Cerebral cortex (tissue), 2 donors: ENCODE measurements around the genes ATP5MC2, HOXC9, NFE2 and ZNF385A.

DNA sequence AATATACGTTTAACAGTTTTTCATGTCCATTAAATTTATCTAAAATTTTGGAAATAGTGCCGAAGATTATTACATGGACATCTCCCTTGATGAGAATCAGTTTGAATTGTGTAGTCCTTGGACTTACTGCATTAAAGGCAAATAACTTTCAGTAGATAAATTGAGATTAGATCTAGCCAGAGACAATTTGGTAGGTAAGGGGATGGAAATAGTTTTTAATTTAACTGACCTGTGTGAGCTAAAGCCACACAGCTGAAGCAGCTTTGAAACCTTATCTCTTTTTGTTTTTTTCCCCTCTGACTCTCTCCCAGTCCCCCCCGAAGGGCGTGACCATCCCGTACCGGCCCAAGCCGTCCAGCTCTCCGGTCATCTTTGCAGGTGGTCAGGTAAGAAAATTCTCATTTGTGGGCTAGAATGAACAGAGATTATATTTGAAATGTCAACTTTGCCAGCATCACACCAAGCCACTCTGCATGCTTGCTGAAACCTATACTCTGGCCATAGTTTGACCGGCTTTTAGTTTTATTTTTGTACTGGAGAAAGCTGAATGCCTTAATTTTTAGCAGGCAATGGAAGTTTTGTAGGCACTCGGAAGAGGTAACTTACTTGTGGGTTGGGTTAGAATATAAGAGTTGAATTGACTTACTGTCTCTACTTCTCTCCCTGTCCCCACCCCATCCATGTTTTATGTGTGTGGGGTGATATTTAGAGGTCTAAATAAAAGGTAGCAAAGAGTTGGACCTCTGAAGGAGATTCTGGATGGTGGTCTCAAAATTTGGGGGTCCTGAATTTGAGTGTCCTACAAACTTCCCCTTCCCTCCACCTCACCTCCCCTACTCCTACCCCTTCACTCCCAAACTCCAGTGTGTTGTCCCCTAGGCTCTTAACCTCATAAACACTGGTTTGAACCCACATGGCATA is 10.5 kb downstream of the PCBP2 start:
- PRO-cap, 2 experiments = no peak in any of the 2 experiments

DNA sequence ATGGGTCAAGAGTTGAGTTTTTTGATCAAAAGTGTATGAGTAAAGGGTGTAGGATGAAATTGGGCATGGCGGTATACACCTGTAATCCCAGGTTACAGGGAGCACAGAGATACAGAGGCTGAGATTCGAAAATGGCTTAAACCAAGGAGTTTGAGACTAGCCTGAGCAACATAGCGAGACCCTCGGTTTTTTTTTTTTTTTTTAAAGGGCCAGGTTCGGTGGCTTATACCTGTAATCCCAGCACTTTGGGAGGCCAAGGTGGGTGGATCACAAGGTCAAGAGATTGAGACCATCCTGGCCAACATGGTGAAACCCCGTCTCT is 19.1 kb downstream of the PCBP2 start:
- PRO-cap, 2 experiments = no peak in any of the 2 experiments

DNA sequence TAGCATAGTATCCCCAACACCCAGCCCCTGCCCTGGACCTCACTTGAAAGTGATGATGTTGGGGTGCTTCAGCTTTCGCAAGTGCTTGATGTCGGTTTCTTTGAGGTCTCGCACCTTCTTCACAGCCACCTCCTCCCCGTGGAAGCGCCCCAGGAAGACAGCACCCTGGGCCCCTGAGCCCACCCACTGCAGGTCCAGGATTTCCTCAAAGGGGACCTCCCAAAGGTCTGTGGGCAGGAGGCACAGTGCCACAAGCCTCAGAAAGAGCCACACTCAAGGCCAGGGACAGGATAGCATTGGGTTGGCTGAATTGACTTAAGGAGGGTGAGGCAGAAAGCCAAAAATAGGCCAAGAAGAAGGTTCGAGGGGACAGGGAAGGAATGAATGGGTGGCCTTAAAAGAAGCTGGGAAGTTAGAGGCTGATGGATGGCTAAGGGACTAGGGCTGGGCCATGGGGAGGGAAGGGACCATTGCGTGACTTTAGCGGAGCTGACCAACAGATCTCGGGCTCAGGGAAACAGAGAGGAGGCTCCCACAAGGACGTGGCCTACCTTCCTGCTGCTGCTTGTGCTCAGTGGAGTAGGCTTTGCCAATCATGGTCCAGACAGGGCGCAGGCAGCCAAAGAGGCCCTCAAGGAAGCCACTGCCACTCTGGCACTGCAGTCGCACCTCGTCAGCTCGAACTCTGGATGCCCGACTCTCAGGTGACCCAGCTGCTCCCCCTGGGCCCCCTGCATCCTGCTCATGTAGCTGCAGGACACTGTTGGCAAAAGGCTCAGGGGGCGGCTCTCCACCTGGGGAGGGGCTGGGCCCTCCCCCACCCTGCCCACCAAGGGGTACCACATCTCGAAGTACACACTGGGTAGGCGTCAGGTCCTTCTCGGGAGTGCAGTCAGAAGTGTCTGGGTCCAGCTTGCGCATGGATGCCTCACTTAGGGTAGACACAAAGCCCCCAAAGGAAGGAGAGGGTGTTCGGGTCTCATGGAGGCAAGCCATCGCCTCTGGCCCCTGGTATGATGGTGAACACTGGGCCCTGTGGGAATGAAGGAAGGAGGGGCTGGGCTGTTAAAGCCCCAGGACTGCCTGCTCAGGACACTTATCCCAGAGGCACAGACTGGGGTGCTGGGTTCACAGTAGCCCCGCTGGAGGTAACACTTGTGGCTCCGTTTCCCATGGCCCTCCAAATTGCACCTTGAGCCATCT is 12.5 kb downstream of the MAP3K12 start:
- PRO-cap, 2 experiments = no peak in any of the 2 experiments

DNA sequence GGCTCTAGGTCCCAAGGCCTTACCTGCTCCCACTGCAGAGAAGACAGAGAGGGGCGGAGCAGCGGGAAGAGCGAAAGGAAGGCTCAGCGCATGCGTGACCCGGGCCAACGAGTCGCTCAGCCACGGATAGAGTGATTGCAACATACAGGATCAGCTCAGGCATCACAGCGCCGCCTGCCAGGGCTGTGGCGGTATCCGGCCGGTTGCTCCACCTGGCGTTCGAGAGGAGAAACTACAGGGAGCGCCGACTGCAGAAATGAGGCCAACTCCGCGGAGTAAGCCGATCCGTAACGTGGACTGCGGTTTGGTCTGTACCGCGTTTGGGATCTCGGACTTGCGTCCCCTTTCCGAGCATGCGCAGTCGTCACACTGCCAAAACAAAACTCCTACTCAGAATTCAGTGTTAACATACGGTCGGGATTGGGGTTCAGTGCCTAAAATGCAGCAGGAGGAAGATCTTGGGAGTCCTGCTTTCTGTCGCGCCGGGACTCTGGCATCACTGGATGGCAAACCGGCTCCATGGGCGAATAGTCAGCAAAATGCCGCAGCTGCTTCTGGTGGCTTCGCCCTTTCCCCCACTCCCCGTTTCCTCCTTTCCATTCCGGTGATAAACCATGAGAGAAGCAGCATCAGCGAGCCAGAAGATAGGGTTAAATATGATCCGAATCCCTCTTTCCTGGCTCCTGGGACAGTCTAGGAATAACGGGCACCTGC is at the start of gene ATP5MC2:
ATP5MC2 (minus strand) TSS at position 54 of the 714 bp plus-strand sequence.
- PRO-cap, 2 experiments = peak in 1 of 2 experiments; most common plus-strand start position 143 of the sequence (in 1); most common minus-strand start position 34 of the sequence (in 1)

DNA sequence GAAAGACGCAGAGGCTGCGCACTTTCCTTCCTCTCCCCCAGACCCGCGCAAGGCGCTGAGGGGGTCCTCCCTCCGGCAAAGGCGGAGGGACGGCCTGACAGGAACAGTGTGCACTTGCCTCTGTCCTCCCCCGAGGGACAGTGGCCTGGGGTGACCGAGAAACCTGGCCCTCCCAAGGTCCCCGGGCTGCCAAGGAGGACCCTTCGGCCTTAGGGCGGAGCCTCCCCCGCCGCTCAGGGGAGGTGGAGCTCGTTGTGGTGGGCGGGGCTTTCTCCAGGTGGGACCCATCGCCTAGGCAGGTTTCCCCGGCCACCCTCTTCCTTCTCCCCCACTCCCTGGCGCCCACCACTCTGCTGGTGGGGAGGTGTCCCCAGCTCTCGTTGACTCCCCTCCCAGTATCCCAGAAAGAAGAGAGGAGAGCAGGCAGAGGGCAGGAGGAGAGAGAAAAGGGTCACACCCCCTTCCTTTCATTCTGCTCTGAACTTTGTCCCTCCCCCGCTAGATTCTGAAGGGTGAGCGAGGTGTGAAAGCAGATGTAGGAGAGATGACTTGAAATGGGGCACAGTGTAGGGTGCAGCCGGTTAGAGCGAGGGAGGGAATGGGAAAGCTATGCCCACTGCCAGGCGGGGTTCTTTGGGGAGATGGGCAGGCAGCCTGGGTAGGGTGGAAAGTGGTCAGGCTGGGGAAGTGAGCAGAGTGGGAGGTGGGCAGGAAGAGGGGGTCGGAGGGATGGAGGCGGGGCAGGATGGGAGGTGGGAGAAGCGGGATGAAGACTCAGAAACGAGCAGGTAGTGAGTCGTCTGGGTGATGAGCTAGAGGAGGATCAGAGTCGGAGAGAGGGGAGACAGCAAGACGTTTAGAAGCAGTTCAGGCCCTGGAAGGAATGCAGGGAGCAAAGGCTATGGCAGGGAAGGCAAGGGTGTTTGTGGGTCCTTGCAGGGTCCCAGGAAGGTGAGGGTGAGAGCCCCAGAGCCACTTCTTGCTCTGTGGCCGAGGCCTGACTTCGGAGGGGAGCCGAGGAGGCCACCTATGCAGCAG is 11.5 kb upstream of the CALCOCO1 start:
- PRO-cap, 2 experiments = peak in 1 of 2 experiments; most common plus-strand start position 826 of the sequence (in 1)

- PRO-cap, 2 experiments = no peak in any of the 2 experiments
Measured at GRCh38 chr12:53754062-53754523, 26.8 kb upstream of the CALCOCO1 start.

GRCh38 chr12:53939437-53940152 is 964 bp downstream of the HOXC13 start:
- PRO-cap, 2 experiments = no peak in any of the 2 experiments

DNA sequence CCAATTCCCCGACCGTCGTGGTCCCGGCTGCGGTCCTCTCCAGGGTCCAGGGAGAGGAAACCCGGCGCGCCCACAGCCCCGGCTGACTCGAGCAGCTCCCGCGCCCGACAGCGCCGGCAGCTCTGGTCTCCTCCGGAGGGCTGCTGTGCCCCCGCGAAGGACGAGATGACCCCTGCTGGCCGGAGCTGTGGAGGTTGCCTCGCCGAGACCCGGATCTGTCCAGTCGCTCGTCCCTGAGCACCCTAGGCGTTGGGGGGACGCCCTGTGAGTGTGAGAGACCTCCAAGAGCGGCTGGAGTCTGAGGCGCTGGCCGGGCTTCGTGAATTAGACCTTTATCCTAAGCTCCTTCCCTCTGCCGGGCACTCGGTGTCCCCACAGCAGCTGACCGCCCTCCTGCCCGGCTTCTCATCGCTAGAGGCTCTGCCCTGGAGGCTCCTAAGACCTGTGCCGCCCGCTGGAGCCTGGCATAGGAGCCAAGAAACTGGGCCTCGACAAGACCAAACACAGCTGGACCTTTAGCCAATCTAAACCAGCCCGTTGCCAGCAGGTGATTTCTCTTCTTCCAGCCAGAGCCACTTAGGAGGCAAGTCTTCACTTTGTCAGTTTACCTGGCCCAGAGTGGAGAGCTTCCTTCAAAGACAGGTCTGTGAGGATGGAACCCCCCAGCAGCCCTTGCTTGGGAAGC is 6.8 kb downstream of the HOXC12 start:
- PRO-cap, 2 experiments = no peak in any of the 2 experiments

DNA sequence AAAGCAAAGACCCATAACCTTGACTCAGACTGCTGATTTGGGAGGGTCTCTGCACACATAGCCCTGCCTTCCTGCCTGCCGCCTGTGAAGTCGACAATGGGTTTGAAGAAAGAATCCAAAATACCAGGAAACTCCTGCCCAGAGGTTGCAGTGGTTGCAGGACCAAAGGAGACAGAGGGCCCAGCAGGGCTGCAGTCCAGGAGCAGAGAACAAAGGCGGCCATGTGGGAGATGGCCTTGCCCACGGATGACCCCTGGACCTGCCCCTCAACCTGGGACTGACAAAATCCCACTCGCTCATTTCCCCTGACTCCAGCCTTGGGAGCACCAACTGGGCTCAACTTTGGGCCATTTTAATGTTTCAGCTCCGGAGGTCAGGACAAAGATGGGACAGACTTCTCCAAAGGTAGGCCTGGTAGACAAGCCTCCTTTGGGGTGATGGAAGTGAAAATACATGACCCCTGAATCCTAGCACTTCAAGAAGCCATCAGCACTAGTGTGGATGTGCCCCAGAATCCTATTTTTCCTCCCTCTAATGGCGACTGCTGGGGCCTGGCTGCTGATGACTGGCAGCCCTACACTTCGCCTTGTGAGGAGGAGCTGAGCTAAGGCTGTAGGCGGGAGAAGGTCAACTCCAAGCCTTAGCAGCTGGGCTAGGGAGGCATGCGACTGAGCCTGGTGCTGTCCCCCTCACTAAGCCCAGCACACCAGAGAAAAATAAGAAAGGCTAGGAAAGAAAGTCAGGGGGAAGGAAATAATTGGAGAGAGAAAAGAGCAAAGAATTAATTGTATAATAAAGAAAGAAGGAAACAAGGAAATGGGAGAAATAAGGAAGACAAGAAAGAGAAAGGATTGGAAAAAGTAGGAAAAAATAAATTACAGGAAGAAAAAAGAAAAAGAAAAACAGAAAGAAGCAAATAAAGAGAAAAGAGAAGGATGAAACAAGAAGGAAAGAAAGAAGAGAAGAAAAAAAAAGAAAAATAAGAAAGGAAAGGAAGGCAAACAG is 4.9 kb upstream of the HOXC10 start:
- PRO-cap, 2 experiments = no peak in any of the 2 experiments

DNA sequence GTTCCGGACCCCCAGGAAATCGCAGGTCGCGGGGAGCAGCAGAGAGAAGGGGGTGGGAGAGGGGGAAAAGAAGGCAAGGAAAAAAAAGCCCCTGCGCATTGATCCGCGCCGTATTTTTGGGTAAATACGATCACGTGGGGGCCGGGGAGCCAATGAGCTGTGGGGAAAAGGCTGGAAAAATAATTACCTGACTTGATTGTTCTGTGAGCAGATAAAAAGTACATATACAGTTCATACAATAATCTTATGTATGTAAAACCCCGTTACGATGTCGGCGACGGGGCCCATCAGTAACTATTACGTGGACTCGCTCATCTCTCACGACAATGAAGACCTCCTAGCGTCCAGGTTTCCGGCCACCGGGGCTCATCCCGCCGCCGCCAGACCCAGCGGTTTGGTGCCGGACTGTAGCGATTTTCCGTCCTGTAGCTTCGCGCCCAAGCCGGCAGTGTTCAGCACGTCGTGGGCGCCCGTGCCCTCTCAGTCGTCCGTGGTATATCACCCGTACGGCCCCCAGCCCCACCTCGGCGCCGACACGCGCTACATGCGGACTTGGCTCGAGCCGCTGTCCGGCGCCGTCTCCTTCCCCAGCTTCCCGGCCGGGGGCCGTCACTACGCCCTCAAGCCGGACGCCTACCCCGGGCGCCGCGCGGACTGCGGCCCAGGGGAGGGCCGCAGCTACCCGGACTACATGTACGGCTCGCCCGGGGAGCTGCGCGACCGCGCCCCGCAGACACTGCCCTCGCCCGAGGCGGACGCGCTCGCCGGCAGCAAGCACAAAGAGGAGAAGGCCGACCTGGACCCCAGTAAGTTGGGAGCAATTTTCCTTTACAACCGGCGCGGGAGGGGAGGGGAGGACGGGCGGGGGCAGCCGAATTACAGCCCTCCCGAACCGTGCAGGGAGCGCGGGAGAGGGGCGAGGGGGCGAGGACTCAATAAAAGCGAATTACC is at the start of gene HOXC9:
HOXC9 (plus strand) TSS at position 241 of the 951 bp plus-strand sequence.
- PRO-cap, 2 experiments = no peak in any of the 2 experiments

GRCh38 chr12:54032470-54032770 is 430 bp upstream of the HOXC5 start:
- PRO-cap, 2 experiments = no peak in any of the 2 experiments

DNA sequence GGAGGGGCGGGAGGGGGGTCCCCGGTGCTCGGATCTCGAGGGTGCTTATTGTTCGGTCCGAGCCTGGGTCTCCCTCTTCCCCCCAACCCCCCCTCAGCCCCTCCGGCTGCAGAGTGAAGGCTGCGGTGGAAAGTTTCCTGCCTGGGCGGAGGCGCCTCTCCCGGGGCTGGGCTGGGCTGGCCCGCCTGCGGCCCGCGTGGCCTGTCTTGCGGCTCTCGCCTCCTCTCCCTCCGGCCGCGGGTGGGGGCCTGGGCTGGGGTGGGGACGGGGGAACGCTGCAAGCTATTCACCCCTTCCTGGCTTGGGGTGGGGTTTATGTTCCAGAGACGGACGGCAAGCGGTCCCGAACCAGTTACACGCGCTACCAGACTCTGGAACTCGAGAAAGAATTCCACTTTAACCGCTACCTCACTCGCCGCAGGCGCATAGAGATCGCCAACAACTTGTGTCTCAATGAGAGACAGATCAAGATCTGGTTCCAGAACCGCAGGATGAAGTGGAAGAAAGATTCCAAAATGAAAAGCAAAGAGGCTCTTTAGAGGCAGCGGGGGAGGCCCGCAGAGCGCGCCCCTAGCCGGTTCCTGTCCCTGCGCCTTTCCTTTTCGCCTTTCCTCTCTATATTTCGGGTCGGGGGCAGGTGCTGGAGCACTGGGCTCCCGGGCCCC is 1.2 kb downstream of the HOXC5 start:
- PRO-cap, 2 experiments = no peak in any of the 2 experiments

GRCh38 chr12:54038743-54039462 is 6.1 kb downstream of the HOXC5 start:
- PRO-cap, 2 experiments = no peak in any of the 2 experiments

DNA sequence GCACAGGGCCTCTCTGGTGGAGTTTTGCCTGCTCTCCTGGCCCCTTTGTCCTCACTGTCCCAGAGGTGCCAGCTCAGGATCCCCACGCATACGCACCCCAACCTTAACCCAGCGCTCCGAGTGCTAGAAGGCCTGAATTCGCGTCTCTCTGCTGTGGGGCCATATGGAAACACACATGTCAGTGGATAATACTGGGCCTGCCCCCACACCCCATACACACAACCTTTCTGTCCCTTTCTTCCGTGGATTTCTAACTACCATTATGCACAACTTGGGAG is 54.8 kb downstream of the SMUG1 start:
- PRO-cap, 2 experiments = no peak in any of the 2 experiments

DNA sequence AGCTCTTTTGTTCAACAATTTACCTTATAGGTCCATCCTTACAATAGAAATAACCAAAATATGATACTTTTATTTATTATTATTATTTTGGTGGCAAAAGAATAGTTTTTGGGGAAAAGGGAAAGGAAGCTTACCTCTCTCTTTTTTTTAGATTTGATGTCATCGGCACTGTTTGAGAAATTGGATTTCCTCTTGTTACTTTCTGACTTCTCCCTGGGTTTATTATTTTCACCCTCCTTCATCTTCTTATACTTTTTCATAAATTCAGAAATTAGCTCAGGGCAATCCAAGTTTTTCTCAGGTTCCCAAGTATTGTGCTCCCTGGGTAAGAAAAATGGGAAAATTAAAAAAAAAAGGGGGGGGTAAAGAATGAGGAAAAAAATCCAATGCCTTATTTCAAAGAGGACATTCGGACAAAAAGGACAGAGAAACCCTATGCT is 28.0 kb downstream of the CBX5 start:
- PRO-cap, 2 experiments = no peak in any of the 2 experiments

GRCh38 chr12:54262406-54263060 is 17.4 kb downstream of the CBX5 start:
- PRO-cap, 2 experiments = no peak in any of the 2 experiments

- PRO-cap, 2 experiments = peak in 1 of 2 experiments; most common minus-strand start chr12:54301015 (in 1)
Measured at GRCh38 chr12:54300446-54301732, at the start of gene NFE2. Gene NFE2 (minus strand): TSS chr12:54301015.

DNA sequence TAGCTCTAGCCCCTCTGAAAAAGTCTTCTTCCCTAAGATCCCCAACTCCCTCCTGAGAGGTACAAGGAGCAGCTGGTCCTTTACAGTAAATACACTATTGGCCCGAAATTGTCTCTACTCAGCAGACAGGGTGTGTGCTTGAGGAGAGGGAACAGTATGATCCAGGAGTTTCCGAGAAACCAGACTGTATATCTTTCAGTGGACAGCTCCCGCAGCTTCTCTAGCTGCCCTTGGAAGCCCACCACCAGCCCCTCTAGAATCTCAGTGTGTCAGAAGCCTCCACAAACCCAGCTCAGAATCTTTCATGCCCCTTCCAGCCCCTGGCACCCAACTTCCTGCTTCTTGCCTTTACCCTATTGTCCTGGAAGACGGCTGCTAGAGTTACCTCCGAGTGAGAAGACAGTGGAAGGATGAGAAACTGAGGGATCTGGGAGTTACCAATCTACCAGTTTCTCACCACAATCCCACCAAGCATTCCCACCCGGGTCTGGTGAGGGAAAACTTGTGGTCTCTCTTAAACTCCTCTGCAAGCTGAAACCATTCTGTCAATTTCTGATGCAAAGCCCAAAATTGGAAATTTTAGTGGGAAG is 7.9 kb downstream of the GPR84 start:
- PRO-cap, 2 experiments = no peak in any of the 2 experiments

- PRO-cap, 2 experiments = no peak in any of the 2 experiments
Measured at GRCh38 chr12:54384401-54385490, at the start of gene ZNF385A. Gene ZNF385A (minus strand): TSS chr12:54384733.

DNA sequence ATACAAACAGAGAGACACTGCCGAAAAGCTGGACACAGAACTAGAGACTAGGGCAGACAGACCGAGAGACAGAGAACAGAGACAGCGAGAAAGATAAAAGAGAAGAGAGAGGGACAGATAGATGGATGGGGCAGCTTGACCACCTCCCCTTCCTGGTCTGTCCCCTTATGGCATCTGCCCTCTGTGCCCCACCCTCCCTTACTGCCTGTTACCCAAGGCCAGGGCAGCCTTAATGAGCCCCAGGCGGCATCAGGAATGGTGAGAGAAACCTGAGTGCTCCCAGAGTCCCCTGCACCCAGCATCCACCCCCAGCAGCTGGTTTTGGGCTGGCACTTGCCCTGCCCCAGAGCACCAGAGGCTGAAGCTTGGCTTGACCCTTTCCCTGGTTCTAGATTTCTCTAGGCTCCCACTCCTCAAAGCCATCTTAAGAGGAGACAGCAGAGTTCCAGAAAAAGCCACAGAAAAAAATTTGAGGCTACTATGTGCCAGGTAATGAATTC is 1.9 kb upstream of the ZNF385A start:
- PRO-cap, 2 experiments = no peak in any of the 2 experiments